Placental pericyte (primary cell): ENCODE results near the genes RNASE1 and RNASE13.

DNA sequence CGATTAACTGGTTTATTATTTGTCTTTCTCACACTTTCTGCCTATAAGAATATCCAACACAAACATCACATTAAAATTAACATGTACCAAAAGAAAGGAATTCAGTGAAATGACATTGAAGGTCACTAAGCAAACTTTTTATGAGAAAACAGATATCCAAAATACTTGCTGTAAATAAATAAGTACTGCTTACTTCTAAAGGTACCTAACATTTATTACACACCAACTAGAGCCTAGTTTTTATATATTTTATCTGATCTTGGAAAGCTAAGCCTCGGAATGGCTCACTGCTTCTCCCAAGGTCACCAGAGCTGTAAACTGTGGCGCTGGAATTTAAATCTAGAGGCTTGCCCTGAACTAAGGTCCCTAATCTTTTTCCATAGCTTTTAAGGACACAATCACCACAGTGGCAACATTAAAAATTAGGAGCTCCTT lies 793 bp downstream of the CCNB1IP1 start:
- CAGE, long polyA plus RNA, result no peak

- CAGE, long polyA plus RNA, result no peak
Observed at GRCh38 chr14:20685042-20685485, 704 bp downstream of the RNASE4 start.

DNA sequence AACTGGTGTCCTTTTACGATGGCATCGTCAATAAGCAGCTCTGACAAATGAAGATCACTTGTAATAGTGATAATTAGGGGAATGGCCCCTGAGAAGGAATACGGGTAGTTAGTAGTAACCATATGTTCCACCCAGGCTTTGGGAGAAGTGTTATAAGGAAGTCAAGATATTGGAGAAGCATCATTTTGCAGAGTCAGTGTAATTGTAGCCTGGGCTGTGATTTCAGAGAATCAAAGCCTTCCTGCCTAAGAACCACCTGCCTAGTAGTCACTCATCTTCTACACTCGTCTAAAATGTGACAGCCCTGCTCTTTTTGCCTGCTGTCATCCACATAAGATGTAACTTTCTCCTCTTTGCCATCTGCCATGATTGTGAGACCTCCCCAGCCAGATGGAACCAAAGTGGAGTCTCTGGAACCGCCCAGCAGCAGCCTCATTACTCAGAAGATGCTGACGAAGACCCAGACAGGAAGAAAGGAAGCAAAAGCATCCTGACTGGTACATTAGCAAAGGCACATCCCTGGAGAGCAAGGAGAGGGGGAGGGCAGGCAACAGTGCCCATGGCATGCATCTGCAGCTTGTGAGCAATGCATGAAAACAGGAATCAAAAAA lies 12.6 kb upstream of the EDDM3A start:
- CAGE, long polyA plus RNA, result no peak

- CAGE, long polyA plus RNA, result no peak
Observed at GRCh38 chr14:20758529-20759137, 9.6 kb upstream of the EDDM3B start.

DNA sequence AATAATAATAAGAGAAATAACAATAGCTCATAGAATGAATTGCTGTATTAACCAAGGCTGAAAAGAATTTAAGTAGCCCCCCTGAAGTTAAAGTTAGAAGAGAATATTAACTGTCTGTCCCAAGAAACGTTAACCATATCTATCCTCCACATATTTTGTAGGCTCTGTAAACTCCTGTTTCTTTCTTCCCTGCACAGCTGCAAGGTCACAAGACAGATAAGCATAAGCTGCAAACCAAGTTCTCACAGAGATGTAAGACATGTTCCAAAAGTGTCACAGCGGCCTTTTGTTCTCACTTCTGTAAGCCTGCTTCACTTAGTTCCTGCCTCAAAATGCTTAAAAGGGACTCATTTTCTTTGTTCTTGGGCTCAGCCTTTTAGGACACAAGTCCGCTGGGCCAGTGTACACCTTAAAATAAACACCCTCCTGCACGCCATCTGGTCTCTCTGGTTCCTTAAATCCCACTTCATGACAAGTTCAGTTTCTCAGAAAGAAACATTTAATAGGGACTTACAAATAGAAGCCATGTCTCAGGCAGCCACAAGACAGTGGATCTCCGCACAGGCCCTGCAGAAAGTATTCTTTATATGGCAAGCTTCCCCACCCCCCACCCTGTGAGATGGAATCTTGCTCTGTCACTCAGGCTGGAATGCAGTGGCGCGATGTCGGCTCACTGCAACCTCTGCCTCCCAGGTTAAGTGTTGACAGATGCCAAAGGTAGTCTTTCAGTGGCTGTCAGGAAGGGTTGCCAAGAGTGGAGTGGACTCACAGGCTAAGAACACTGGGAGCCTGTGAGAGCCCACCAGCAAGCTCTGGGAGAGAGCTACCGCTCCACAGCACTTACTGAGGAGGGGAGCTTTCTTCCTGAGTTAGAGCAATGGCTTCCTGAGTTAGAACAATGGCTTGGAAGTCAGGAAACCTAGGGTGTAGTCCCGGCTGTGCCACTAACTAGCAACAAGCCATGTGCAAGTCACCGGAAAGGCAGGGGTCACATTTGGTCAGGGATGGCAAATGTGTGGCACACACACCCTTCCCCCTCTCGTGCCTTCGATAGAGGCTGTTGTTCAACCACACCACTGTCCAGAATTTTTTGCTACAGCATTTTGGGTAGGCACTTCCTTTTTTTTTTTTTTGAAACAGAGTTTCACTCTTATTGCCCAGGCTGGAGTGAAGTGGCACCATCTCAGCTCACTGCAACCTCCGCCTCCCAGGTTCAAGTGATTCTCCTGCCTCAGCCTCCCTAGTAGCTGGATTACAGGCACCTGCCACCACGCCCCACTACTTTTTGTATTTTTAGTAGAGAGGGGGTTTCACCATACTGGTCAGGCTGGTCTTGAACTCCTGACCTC lies 2.8 kb downstream of the RNASE1 start:
- CAGE, long polyA plus RNA, result no peak

GRCh38 chr14:20802729-20803188 lies at the start of gene RNASE1:
Gene RNASE1 (minus strand): TSS chr14:20802844.
- CAGE, long polyA plus RNA, result no peak

- CAGE, long polyA plus RNA, result no peak
Observed at GRCh38 chr14:20803194-20803544, 525 bp upstream of the RNASE1 start.

GRCh38 chr14:20986580-20987341 lies 3.0 kb upstream of the METTL17 start:
- CAGE, long polyA plus RNA, result no peak

GRCh38 chr14:21034733-21035057 lies at the start of gene RNASE13:
Gene RNASE13 (minus strand): TSS chr14:21034807.
- CAGE, long polyA plus RNA, result no peak

DNA sequence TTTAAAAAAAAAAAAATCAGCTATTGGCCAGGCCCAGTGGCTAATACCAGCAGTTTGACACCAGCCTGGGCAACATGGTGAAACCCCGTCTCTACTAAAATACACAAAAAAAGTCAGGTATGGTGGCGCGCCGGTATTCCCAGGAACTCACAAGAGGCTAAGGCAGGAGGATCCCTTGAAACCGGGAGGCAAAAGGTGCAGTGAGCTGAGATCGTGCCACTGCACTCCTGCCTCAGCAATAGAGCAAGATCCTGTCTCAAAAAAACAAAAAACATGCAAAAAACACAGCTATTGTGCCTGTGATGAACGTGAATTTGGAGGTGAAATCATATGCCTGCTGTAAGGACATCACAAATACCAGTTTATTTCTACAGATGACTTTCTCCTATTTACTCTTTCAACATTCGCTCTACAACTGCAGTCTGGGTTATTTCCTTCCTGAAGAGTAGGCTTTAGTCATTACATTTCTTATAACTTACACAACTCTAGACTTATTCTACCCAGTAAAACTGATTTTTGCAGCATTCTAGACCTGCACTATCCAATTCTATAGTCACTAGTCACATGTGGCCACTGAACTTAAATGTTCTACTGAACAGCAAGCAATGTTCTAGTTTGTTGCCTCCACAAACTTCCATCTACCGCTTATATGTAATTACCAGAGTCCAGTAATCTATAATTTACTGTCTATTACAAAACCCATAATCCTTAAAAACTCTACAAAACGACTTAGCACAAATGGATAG lies 48.2 kb downstream of the HNRNPC start:
- CAGE, long polyA plus RNA, result no peak

DNA sequence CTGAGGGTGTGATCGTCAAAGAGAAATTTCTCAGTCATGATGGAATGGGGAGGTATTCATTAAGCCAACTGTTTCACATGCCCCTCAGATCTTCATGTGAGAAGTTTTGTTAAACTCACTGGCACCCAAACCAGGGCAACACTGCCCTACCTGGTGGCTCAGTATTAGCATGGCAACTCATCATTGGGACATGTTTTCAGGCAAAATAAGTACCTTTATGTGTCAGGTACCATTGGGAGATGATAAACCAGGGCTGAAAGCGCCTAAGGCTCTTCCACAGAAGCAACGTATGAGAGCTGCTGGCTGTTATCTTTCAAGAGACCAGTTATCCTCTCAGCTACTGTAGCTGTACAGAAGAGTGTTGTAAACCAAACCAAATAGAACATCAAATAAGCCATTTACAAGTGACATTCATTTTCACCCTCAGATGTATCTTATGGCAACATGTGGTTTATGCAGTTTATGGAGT lies 13.4 kb upstream of the SUPT16H start:
- CAGE, long polyA plus RNA, result no peak

GRCh38 chr14:21434580-21435108 lies 21.3 kb downstream of the CHD8 start:
- CAGE, long polyA plus RNA, result no peak

DNA sequence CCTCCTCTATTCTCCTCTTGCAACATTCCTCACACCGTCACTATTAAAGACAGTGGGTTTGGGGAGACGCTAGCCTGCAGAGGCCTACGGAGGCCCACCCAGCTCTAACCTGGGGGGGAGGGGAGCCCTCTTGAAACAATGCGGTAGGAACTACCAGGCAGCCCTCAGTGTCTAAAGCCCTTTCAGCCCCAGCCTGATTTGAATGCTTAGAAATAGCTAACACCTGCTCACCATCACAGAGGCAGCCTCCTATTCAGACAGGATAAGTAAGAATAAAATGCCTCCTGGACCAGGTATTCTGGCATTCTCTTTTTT lies 898 bp upstream of the SALL2 start:
- CAGE, long polyA plus RNA, result no peak

- CAGE, long polyA plus RNA, result no peak
Observed at GRCh38 chr14:21621678-21622079, 13.1 kb downstream of the OR10G2 start.

- CAGE, long polyA plus RNA, result no peak
Observed at GRCh38 chr14:21749243-21749945, 75.8 kb upstream of the OR4E1 start.

DNA sequence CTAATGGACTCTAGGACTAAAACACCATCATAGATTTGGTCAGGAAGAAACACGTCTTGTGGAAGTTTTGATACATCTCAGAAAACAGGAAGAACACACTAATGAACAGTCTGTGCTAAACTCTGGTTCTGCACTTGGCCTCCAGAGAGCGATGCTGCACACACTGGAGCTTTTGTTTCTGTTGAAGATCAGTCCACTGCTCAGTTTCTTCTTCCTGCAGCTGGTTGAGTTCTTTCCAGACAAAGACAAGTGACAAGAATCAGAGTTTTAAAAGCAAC lies 229.0 kb upstream of the OR4E1 start:
- CAGE, long polyA plus RNA, result no peak

GRCh38 chr14:21978823-21979388 lies 305.3 kb upstream of the OR4E1 start:
- CAGE, long polyA plus RNA, result no peak

GRCh38 chr14:22427617-22428132 lies 161.3 kb downstream of the DAD1 start:
- CAGE, long polyA plus RNA, result no peak

- CAGE, long polyA plus RNA, result no peak
Observed at GRCh38 chr14:22472806-22473355, 116.1 kb downstream of the DAD1 start.

- CAGE, long polyA plus RNA, result no peak
Observed at GRCh38 chr14:22525121-22525947, 63.7 kb downstream of the DAD1 start.